Right atrium auricular region (tissue), 2 donors: ENCODE results near the genes ALDH5A1, SLC17A2 and H2BC4.

DNA sequence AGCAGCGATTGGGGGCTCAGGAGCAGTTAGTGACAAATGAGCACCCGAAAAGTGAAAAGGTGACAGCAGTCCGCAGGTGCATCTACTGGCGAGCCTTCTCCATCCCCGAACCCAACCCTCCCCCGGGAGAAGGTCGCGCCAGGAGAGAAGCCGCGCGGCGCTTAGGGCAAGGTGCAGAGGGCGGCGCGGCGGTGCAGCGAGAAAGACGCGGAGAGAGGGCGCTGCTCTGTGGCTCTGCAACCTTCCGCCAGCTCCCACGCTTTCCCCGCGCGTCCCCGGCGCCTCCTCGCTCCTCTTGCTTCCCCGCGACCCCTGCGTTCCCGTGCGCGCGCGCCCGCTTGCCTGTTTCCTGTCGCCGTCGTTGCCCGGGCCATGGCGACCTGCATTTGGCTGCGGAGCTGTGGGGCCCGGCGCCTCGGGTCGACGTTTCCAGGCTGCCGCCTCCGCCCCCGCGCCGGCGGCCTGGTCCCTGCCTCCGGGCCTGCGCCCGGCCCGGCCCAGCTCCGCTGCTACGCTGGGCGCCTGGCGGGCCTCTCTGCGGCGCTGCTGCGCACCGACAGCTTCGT is at the start of gene ALDH5A1:
TSS of gene ALDH5A1 (plus strand) at position 345 of the 566 bp plus-strand sequence.
- PRO-cap: unidirectional peak, plus-strand start at position 176 of the sequence; unidirectional peak, plus-strand start at position 350 of the sequence
- RAMPAGE, long total RNA, 2 experiments: no peak in any of the 2 experiments

GRCh38 chr6:24703191-24704257 is 15.4 kb downstream of the C6orf62 start:
- PRO-cap: no peak
- RAMPAGE, long total RNA, 2 experiments: no peak in any of the 2 experiments

- PRO-cap: no peak
- RAMPAGE, long total RNA, 2 experiments: no peak in any of the 2 experiments
Measured at GRCh38 chr6:24705274-24706458, 13.3 kb downstream of the C6orf62 start.

DNA sequence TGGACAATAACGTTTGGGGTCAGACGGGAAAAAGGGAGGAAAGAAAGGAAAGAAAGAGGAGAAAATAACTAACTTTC is 227 bp downstream of the C6orf62 start:
- PRO-cap: no peak
- RAMPAGE, long total RNA, 2 experiments: no peak in any of the 2 experiments

GRCh38 chr6:24877154-24877491 is 58.6 kb downstream of the RIPOR2 start:
- PRO-cap: no peak
- RAMPAGE, long total RNA, 2 experiments: no peak in any of the 2 experiments

DNA sequence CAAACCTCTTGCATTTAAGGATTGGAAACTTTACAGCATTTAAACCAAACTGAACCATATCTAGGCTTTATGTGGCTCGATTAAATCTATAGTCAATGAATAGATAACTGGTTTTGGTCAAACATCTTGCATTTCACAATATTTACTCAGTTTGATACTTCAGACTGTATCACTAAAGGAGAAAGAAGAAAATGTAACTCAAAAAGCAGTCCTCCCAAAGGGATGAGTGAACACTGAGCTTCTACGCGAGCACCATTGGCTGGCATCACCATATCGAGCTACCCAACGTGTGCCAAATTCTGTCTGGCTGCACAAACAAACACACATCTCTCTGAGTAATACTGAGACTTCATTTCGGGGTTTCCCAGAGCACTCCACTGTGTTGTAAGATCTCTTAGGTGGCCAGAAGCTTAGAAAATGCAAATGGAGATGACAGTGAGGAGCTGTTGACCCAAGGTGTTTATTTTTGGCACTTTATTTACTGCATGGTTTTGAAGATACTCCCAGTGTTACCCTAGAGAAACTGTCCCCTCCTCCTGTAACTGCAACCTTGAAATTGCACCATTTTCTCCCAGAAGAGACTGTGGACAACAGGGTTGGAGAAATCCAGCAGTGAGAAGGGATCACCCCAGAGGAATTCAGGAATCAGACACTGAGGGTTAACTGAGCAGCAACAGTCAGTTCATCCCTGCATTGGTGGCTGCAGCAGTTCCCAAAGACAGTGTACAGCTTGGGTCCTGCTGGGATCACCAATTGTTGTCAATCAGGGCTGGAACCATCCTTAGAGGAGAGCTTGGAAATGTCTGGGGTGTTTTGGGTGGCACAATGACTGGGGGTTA is 910 bp upstream of the RIPOR2 start:
- PRO-cap: no peak
- RAMPAGE, long total RNA, 2 experiments: no peak in any of the 2 experiments

DNA sequence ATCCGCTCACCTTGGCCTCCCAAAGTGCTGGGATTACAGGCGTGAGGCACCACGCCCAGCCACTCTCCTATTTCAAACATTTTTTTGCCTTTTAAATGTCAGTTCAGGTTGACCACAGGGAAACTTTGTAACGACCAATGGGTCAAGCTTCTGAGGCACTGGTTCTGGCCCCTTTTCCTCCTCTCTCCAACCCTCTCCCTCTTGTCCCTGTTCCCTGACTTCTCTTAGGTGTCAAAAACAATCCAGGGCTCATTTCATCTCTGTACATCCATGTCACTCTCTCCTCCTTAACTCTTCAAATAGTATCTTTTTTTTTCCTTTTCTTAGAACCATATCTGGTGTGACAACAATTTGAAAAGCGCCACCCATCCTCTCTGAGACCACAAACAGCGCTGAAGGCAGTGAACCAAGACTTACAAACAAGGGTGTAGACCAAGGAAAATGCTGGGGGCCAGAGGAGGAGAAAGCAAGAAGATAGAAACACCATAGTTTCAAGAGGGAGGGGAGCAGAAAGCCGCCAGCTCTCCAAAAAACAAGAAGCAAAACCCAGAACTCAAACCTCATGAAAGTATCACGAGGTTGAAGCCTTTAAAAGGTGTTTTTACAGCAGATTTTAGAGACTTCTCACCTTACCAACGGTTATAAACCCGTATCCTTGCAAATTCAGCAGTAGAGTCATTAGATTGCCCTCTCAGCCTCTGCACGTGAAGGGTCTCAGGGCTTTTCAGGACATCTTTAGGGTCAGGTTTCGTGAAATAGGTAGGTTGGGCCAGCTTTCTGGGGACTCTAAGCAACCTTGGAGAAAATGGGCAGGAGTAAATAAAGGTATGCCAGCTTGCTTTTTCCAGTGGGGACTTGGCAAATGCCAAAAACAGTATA is 13.2 kb upstream of the RIPOR2 start:
- PRO-cap: no peak
- RAMPAGE, long total RNA, 2 experiments: no peak in any of the 2 experiments

DNA sequence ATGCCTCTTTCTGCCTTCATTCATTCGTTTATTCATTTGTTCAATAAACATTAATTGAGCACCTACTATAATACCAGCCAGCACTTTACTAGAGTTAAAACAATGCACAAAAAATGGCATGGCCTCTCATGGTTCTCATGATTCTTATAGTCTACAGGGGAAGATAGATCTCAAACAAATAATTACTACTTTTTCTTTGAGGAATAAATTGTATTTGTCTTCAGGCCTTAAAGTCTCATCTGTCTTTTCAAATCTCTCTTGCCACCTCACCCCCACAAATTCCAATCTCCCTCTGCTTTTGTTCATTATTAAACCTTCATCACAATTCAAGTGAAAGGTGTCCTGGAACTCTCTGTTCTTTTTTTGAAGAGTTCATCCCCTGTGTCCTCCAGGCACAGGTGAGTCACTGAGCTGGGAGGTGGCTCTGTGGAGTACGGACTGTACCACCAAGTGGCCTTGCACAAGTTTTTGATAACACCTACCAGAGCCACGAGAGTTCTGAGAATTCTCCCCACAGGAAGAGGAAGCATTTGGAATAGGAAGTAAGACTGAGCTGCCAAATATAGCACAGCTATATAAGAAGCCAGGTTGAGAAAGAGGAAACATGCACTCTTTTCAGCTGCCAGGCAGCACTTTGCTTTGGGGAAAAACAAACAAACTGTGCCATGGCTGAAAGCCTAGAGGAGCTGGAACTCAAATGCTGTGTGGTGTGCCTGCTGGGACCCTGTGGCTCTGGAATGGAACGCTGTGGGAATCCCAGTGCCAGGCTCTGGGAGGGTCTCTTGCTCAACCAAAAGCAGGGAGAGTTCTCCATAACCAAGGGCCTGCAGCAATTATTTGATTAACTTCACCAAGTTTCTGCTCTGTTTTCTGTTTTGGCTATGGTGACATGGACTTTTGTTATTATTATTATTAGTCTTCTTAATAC is 70.7 kb upstream of the RIPOR2 start:
- PRO-cap: unidirectional peak, plus-strand start at position 574 of the sequence; unidirectional peak, plus-strand start at position 605 of the sequence; unidirectional peak, plus-strand start at position 656 of the sequence
- RAMPAGE, long total RNA, 2 experiments: no peak in any of the 2 experiments

DNA sequence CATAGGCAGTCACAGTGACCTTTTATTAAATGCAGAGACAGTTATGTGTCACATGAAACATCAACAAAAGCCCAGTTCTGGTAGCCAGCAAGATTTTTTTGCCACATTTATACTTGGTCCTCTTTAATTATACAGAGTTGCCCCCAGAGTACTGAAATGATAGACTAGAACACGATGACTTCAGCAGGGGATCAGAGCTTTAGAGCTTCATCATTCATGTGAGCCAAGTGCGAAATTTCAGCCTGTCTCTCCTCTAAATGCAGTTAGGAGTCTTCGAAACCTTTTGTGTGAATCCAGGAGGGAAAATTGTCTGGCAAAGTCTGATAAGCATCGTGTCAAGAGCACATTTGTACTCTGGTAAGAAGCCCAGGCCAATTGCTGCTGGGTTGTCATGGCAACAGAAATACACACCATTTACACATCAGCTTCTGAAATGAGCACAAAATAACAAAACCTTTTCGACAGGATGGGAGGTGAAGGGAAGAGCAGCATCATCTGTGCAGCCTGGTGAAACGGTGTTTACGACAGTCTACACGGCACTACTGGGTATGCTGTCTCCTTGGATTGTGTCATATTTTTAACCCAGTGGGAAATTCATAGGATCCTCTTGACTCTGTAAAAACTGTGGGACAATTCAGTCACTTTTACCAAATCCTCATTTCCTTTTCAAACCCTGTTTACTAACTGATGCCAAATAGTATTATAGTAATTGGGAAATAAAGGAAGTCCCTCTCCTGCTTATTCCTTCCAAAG is 79.4 kb upstream of the RIPOR2 start:
- PRO-cap: bidirectional peak, plus-strand start at position 461 of the sequence, minus-strand start at position 322 of the sequence
- RAMPAGE, long total RNA, 2 experiments: no peak in any of the 2 experiments

GRCh38 chr6:25050068-25050981 is 114.6 kb upstream of the RIPOR2 start:
- PRO-cap: no peak
- RAMPAGE, long total RNA, 2 experiments: no peak in any of the 2 experiments

DNA sequence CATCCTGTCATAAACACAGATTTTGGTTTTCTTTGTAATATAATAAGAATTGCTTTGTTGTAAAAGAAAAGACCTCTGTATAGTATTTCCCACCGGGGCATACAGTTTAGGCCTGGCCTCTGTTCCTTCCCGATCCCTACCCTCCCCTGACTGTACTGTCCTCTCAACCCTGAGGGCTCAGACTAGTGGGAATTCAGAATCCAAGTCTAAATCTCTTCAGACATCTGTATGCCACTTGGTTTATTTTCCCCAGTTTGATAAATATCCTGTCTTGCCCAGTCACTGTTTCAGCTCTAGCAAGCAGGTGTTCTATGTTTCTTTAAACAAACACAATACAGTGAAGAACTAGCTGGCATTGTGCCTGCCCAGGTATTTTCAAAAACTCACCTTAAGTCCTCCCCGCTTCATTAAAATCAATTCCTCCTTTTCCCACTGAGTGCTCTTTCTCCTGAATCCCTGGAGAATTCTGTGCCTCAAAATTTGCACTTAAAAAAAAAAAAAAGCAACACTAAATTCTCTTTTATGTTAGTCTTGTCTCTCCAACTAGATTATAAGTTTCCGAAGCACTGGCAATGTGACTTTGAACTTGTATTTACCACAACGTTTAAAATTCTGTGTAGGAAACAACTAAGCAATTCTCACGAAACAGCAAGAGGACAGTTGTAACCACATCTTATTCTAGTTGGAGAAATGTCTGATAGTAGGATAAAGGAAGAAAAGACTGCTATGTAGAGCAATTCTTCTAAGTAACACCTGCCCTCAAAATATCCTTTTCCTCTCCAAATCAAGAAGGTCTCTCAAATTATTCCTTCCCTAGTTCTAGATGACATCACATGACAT is 112.0 kb upstream of the CARMIL1 start:
- PRO-cap: no peak
- RAMPAGE, long total RNA, 2 experiments: no peak in any of the 2 experiments

DNA sequence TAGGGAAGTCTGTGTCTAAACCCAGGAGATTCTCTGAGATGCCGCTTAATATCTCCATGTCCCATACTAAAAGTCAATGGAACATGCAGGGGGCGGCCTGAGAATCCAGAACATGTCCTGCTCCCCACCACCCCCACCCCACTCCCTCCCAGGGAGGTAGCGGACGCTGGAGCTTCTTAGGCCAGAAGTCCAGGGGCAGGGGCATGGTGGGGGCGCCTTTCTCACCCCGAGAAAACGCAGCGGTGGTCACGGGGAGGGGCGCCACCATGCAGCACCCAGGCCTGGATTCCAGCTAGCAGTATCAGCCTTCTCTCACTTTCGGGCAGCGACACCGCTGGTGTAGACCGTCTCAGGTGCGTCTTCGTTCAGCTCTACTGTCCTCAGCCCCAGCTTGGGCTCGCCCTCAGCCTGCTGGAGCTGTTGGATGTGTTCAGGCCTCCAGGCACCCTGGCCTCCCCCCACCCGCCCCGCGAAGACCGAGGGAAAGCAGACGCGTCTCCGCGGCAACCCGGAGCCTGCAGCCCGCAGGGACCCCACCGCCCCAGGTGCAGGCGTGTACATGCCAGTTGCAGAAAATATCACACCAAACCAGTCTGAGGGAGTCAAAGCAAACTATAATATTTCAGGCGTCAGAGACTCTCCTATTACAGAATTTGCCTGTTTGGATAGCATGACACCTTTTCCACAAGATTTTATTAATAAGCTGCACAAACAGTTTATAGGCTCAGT is 60.9 kb upstream of the CARMIL1 start:
- PRO-cap: no peak
- RAMPAGE, long total RNA, 2 experiments: no peak in any of the 2 experiments

DNA sequence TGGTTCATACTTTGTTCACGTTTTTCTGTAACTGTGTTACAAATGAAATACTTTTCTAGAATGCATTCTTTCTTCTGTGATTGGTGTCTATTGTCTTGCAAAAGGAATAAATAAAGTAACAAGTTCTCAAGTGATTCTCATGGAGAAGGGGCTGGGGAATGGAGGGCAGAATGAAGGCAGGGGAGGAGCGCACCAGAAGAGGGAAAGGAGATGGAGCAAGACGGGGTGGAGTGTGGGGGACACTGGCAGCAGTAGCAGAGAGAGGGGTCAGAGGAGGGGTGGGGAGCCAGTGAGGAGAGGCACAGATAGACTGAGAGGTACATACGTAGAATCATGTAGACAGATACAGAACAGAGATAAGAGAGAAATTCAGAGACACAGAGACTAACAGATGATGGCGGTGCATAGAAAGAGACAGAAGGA is 136.5 kb downstream of the CARMIL1 start:
- PRO-cap: no peak
- RAMPAGE, long total RNA, 2 experiments: no peak in any of the 2 experiments

GRCh38 chr6:25913699-25914116 is 16.8 kb downstream of the SLC17A2 start:
- PRO-cap: no peak
- RAMPAGE, long total RNA, 2 experiments: no peak in any of the 2 experiments

DNA sequence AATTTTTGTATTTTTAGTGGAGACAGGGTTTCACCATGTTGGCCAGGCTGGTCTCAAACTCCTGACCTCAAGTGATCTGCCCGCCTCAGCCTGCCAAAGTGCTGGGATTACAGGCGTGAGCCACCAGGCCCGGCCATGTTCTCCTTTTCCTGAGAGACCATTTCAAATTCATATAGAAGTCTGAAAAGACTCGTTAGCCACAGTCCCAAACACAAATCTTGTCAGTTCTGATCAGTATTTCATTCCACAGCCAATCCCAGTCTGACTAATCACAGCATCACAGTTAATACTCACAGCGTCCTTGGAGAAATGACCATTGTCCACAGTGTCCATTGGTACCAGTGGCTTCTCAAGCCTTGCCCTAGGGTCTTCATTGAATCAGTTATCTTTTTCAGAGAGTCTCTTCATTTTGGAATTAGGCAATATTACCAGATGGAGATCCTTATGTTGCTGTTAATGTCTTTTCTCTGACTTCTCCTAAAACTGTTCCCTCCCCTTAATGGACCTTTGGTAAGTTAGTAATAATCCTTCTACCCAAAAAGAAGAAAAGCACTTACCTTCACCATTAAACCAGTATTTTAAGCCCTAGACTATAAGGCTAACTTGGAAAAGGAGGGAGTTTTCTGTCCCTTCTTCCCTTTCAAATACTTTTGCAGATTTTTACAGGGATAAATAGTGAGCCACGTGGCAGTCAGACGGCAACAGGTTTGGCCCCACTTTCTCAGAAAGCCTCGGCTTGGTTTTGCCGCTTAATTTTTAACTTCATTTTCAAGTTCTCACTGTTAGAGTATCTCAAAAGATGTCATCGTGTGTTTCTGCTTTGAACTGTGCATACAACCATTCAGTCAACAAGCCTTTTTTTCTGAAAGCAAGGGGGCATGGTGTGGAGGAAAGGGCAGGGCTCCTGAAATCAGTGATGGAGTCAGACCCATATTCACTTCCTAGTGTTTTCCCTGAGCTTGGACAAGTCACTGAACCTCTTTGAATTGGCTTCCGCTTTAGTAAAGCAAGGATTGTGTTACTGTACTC is at the start of gene SLC17A2:
TSS of gene SLC17A2 (minus strand) at position 709 of the 1,029 bp plus-strand sequence.
- PRO-cap: no peak
- RAMPAGE, long total RNA, 2 experiments: no peak in any of the 2 experiments

- PRO-cap: no peak
- RAMPAGE, long total RNA, 2 experiments: no peak in any of the 2 experiments
Measured at GRCh38 chr6:25931070-25931681, 685 bp upstream of the SLC17A2 start.

GRCh38 chr6:26030908-26031145 is 1.1 kb downstream of the H3C2 start:
- PRO-cap: no peak
- RAMPAGE, long total RNA, 2 experiments: no peak in any of the 2 experiments

DNA sequence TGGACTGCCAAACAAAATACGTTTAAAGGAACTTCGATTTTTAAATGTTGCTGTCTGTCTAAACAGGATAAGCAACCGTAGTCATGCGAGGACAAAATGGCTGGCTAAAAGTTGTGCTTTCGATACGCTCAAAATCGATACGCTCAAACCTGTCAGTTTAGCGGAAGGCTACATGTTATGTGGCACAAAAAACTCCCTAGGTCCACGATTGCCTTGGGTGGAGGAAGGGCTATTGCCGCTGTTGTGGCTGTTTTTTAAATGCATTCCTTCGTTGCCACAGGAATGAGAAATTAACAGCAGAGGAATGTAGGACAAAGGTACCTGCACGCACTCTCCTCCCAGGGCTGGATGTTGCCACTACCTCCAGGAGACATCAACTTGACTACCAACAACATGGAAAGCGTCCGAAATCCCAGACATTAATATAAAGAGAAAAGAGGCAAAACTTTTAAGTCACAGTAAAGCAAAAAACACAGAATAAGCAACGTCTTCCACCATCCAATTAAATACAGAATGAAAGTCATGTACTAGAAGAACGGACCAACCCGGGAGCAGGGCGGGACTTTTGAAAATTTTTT is 1.3 kb downstream of the H1-2 start:
- PRO-cap: bidirectional peak, plus-strand start outside the sequence, minus-strand start at position 515 of the sequence
- RAMPAGE, long total RNA, 2 experiments: no peak in any of the 2 experiments

GRCh38 chr6:26055434-26056162 is 672 bp downstream of the H1-2 start:
- PRO-cap: bidirectional peak, plus-strand start at chr6:26055522, minus-strand start at chr6:26055370; bidirectional peak, plus-strand start at chr6:26055920, minus-strand start at chr6:26055927; bidirectional peak, plus-strand start at chr6:26056244, minus-strand start at chr6:26056036
- RAMPAGE, long total RNA, 2 experiments: no peak in any of the 2 experiments

- PRO-cap: bidirectional peak, plus-strand start at chr6:26124172, minus-strand start at chr6:26123926
- RAMPAGE, long total RNA, 2 experiments: no peak in any of the 2 experiments
Measured at GRCh38 chr6:26123669-26124024, at the start of gene H2BC4. Gene H2BC4, minus strand, starts transcription at chr6:26123926.